ENCODE measurements around the genes ITIH6 and ALAS2.

DNA sequence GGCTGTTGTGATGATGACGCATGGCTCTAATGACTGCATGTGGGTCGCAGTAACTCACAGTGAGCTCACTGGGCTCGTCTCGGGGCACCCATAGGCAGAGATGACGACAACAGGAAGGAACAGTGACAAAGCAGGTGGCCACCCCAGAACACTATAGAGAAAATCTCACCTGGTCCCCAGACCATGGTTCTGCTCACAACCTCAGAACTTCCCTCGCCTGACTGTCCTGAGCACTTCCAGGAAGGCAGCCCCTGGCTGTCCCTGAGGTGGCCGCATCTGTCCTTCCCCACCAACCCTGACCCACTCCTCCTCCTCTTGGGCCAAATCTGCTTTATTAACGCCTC, 30.8 kb upstream of the FAM156A start:
- PRO-cap, result no peak
- RAMPAGE, long total RNA, result no peak

DNA sequence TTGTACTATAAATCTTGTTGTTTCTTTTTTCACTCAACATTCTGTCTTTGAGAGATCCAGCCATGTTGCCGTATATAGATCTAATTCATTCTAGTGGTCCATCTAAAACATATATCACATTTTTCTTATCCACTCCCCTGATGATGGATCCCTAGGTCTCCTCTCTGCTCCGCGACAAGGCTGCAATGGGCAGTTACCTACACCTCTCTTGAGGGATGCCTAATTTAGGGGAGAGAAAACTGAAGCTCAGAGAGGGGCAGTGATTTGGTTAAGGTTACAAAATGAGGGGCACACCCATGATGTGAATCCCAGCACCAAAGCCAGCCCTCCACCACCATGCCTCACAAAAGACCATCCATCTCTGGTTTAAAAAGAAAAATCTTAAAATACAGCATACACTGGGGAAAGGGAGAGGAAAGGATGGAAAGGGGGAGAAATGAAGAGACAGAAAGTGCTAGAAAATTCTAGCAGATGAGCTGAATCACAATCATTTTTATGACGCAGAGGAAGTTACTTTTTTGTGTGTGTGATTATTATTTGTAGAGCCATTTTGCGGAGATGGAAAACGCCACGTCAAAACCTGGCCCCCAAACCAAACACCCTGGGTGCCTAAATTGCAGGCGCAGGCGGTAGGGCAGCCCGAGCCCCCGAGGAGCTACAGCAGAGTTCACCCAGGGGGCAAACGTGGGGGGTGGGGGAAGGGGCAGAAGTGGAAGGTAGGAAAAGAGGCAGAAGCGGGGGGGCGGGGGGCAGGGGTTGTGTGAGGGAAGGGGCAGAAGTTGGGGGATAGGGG, 1.4 kb upstream of the TSPYL2 start:
- PRO-cap, result unidirectional peak, plus-strand start at position 542 of the sequence
- RAMPAGE, long total RNA, result no peak

- PRO-cap, result unidirectional peak, minus-strand start at chrX:53081838; bidirectional peak, plus-strand start at chrX:53082367, minus-strand start at chrX:53081988
- RAMPAGE, long total RNA, result no peak
Measured at GRCh38 chrX:53081642-53082276, 408 bp upstream of the TSPYL2 start.

GRCh38 chrX:53309393-53309830, 11.7 kb downstream of the IQSEC2 start:
- PRO-cap, result no peak
- RAMPAGE, long total RNA, result no peak

GRCh38 chrX:53395848-53396716, 26.4 kb downstream of the SMC1A start:
- PRO-cap, result no peak
- RAMPAGE, long total RNA, result start-site peak on the minus strand at chrX:53396272-53396297, 18 reads

DNA sequence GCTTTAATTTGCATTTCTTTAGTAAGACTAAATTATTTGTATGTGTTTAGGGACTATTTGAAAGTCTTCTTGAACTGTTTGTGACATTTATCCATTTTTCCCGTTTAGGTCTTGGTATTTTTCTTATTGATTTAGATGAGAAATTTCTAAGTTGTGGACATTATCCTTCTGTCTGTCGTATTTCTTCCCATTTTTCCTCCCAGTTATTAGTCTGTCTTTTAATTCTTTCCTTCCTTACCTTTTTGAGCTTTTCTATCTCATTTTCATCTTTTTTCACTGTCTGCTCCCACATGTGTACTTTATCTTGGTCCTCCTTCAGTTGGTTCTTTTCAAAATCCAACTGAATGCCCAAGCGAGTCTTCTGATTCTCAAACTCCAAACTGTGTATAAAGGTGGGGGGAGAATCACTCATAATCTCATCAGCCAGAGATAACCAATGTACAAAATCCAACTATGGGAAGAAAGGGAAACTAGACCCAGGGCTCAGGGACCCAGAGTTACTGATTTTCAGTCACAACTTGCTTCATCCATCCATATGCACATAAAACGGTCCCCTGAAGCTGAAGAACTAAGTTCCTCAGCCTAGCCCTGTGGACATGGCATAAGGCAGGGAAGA, 23.0 kb downstream of the SMC1A start:
- PRO-cap, result no peak
- RAMPAGE, long total RNA, result start-site peak on the minus strand centred at position 313 of the sequence, 130 bp wide, 76 reads

GRCh38 chrX:53433663-53434040, 518 bp downstream of the HSD17B10 start:
- PRO-cap, result no peak
- RAMPAGE, long total RNA, result no peak

DNA sequence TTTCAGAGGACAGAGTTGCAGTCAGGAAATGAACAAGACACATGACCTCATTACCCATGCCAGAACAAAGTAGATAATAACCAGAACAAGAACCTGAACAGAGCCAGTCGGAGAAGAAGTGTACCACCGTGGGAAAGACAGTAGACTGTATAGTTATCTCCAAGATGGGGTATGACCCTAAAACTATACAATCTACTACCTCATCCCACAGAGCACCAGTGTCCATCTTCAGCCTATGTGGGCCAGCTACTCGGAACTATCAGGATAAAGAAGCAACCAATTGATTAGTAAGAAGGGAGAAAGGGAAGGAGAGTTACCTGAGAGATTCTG, 122.9 kb upstream of the HSD17B10 start:
- PRO-cap, result no peak
- RAMPAGE, long total RNA, result no peak

GRCh38 chrX:53563667-53564117, 122.8 kb downstream of the HUWE1 start:
- PRO-cap, result no peak
- RAMPAGE, long total RNA, result start-site peak on the minus strand at chrX:53563804-53563818, 23 reads

DNA sequence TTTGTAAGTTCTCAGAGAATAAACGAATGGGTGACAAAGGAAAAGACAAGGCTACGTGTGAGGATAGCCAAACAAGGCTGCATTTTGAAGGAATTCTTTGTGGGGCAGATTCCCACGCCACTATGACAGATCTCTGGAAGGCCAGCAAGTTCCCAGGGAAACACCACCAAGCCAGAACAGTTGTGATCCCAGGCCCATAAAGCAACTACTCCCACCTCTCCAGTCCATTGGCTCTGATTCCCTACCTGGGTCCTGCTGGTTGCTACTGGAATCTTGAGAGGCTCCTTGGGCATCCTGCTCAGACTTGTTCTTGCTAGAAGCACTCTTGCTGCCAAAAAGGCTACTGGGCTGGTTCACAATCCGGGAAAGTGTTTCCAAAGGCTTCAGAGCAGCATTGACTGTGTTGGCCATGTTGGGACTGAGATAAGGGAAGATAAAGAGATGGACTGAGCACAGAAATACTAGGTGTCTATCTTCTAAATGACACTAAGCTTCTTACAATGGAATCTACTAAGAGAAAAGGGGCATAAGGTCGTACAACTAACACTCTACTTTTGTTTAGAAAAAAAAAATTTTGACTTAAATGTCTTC, 121.6 kb downstream of the HUWE1 start:
- PRO-cap, result no peak
- RAMPAGE, long total RNA, result start-site peak on the minus strand centred at position 265 of the sequence, 32 bp wide, 37 reads; start-site peak on the minus strand centred at position 339 of the sequence, 12 bp wide, 48 reads

- PRO-cap, result bidirectional peak, plus-strand start at chrX:53683413, minus-strand start at chrX:53683298
- RAMPAGE, long total RNA, result no peak
Measured at GRCh38 chrX:53682803-53683644, 3.5 kb downstream of the HUWE1 start.

GRCh38 chrX:53683645-53684717, 2.5 kb downstream of the HUWE1 start:
- PRO-cap, result bidirectional peak, plus-strand start at chrX:53683937, minus-strand start at chrX:53683845; bidirectional peak, plus-strand start at chrX:53684475, minus-strand start at chrX:53684029
- RAMPAGE, long total RNA, result start-site peak on the minus strand at chrX:53683823-53683828, 61 reads; start-site peak on the minus strand at chrX:53683883-53683906, 38 reads; start-site peak on the minus strand at chrX:53683983-53684043, 458 reads; start-site peak on the minus strand at chrX:53684115-53684222, 97 reads

DNA sequence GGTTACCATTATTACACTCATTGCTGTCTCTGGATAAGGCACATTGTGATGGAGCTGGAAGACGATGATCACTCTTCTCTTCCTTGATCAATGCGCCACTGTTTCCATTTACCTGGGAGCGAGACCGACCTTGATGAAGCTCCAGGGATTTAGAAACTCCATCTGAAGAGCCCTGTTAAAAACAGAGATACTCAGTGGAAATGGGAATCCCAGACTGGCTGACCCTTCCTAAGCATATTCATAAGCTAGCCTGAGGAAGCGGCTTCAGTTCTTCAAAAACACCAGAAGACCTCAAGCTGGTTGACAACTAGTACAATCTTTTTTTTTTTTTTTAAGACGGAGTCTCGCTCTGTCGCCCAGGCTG, 28.8 kb upstream of the PHF8 start:
- PRO-cap, result no peak
- RAMPAGE, long total RNA, result start-site peak on the minus strand centred at position 85 of the sequence, 167 bp wide, 18 reads

GRCh38 chrX:54294285-54294657, 111.2 kb upstream of the FAM120C start:
- PRO-cap, result no peak
- RAMPAGE, long total RNA, result no peak

- PRO-cap, result no peak
- RAMPAGE, long total RNA, result no peak
Measured at GRCh38 chrX:54483004-54483685, 12.9 kb downstream of the FGD1 start.

GRCh38 chrX:54640638-54641209, 110.7 kb downstream of the GNL3L start:
- PRO-cap, result no peak
- RAMPAGE, long total RNA, result no peak

DNA sequence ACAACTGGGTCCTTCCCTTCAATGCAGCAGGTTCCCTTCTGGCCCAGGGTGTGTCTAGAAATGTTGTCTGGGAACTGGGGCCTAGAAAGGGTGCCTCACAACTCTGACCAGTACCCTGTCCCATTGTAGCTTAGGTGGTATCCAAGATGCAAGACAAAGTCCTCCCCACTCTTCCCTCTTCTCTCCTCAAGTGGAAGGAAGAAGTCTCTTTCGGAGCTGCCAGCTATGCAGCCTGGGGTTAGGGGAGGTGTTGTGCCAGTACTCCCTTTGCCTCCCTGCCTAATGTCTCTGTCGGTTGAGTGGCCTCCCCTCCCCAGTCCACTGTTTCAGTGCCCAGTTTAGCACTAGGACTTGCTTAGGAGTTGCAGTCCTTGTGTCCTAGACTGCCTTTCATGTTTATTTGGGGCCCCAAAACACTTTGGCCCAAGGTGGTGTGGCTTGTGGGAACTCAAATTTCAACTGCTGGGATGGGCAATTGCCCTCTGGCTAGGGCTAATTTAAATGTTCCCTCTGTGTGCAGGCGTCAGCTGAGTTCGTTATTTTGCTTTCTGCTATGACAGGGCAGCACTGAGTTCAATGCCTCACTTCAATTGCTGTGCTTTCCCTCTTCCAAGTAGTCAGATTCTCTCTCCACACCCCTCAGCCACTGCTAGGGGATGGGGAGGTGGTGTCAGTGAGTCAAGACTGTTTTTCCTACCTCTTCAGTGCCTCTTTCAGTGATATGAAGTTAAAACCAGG, 51.3 kb downstream of the ITIH6 start:
- PRO-cap, result no peak
- RAMPAGE, long total RNA, result no peak

GRCh38 chrX:54747582-54748007, 50.5 kb downstream of the ITIH6 start:
- PRO-cap, result no peak
- RAMPAGE, long total RNA, result no peak

- PRO-cap, result no peak
- RAMPAGE, long total RNA, result no peak
Measured at GRCh38 chrX:54798027-54798541, at the start of gene ITIH6. Gene ITIH6, minus strand, starts transcription at chrX:54798255.

GRCh38 chrX:55030778-55031437, at the start of gene ALAS2:
Gene ALAS2, minus strand, starts transcription at chrX:55030977.
- PRO-cap, result no peak
- RAMPAGE, long total RNA, result start-site peak on the minus strand at chrX:55030973-55030977, 12 reads

Measured in vagina (tissue), 1 donor.